A375 (cell line): Measurements from ENCODE around the gene MRPL14.

- RAMPAGE, long total RNA, result no peak
Observed at GRCh38 chr6:43779625-43780341, 9.8 kb downstream of the VEGFA start.

GRCh38 chr6:43784204-43785561, 14.7 kb downstream of the VEGFA start:
- RAMPAGE, long total RNA, result no peak

DNA sequence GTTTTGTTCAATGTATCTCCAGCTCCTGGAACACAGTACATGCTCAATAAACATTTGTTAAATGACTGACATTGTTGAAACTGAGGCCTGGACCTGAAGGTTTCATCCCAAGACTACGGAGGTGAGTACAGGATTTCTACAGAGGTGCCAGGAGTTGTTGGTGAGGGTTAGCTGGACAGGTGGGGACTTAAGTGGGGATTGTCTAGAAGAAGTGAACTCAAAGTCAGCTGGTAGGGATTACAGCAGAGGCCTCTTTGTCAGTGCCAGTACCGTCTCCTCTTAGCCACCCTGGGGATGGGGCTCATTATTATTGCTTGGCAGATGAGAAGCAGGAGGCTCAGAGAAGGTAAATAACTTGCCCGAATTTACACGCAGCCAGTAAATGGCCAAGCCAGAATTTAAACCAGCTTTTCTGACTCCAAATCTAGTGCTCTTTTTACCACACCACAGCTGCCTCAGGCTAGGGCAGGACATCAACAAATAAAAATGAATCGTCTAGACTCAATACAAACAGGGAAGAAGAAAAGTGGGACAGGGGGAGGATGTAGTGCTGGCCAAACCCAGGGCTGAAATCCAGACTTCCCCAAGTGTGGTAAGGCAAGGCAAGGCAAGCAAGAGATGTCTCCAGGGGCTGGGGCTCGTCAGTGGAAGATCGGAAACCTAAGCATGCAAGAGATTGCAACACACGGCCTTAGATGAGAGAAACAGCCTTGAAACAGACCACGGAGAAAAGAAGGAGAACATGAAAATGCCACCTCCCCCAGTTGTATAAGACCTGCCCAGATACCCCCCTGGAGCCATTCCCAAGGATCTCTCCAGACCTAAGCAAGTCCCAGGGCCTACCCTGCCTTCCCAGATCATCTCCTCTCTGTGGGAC, 19.8 kb downstream of the VEGFA start:
- RAMPAGE, long total RNA, result no peak

DNA sequence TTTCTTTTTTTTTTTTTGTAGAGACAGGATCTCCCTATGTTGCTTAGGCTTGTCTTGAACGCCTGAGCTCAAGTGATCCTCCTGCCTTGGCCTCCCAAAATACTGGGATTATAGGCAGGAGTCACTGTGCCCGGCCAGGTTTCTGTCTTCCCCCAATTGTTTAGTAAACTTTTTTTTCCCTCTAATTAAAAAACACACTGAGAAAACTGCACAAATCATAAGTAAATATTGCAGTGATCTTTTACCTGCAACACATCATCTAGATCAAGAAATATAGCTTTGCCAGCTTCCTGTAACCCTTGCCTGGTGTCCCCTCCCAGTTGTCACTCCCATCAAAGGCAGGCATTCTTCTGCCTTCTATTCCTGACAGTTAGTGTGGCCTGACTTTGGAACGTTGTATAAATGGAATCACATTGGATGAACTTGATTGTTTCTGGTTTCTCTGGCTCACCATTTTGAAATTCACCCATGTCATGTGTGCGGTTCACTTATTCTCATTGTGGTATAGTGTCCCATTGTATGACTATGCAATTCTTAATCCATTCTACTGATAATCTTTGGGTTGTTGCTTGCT, 72.9 kb downstream of the VEGFA start:
- RAMPAGE, long total RNA, result no peak

DNA sequence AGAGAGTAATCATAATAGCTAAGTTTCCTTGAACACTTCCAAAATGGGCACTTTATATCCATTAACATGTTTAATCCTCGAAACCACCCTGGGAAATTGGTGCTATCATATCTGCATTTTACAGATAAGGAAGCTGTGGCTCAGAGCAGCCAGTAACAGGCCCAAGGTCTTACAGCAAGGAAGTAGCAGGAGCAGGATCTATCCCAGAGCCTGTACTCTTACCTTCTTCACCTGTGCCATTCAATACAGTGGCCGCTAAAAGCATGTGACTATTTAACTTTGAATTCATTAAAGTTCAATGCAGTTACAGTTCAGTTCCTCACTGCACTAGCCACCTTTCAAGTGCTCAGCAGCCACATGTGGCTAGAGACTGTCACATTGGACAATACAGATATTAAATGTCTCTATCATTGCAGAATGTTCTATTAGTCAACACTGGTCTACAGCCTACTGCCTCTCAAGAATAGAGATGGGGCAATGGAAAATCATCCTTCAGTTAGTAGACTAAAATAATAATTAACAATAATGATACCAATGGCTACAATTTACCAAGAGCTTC, 146.8 kb downstream of the VEGFA start:
- RAMPAGE, long total RNA, result no peak

DNA sequence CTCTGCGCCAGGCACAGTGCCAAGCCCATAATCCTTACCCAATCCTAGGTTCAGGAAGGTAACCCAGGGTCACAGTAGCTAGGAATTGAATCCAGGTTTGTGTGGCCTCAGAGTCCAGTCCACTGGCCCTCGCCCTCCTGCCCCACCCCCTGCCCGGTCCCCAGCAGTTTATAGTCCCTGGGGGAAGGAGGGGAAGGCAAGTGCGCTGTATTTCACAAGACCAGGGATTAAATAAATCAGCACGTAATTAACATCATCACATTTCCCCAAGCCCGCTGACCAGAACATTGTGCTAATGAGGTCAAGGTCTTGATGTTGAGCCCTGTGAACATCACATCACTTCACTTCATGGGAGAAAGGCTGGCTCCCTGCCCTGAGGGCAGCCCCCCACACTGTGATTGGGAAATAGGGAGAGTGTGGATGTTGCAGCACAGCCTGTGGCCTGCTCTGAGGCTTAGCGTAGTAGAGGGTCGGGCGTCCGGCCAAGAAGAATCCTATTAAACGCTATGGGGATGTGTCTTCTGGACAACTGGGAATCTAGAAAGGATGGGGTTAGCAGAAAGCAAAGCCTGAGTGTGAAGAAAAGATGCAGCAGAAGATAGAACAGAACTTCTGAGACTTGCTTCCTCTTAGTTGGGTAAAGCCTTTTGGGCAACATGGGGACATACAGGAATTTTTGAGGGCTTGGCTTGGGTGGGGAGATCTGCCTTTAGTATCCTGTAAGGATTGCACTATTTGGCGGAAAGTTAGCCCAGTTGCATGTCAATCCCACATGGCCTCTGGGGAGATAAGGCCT, 147.5 kb downstream of the VEGFA start:
- RAMPAGE, long total RNA, result no peak

- RAMPAGE, long total RNA, result no peak
Observed at GRCh38 chr6:43926538-43927670, 156.9 kb downstream of the VEGFA start.

DNA sequence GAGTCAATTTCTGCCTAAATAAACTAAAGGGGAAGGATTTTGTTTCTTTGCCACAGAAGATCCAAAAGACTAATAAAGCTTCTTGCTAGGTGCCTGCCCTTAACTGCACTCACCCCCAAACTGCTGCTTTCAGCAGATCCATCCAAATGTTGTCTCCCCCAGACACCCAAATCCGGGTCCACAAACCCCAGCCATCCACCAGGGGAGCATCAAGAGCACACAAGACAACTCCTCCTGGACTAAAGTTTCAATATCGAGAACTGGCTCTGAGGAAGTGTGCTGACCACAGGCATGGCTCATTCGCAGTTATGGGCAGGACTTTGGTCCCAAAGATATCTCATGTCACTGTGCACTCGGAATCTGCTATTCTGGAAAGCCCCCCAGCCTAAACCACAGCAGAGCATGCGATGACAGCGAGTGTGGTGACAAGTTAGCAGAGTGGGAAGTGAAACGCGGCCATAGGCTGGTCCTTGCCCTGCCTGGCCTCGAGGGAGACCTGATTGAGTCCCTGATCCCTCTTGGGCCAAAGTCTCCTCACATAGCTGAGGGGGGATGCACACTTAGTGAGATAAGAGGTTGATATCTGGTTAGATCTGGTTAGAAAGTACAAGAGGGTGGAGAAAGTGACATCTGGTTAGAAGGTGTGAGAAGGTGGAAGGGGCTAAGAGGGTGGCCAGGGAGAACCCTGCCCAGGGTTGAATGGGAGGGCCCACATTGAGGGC, 149.8 kb downstream of the MRPL14 start:
- RAMPAGE, long total RNA, result no peak

DNA sequence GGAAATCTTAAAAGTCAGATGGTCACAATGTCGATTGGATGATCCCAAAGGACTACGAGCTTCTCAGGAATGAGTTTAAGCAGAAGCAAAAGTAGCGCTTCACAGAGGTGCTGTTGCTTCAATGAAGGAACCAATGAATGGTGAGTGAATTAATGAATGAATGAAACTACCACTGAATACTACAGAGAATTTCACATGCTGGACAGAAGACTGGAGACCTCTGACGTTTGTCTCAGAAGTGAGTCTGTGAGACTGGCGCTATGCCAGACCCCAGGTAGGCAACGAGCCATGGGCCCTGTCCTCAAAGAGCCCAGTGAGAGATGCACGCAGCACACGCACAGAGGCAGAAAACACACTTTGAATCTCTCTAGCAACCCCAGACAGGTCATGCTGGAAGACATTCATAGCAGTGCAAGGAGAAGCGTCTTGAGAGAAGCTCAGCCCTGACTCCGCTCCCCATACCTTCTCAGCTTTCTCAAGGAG, 117.3 kb downstream of the MRPL14 start:
- RAMPAGE, long total RNA, result no peak

DNA sequence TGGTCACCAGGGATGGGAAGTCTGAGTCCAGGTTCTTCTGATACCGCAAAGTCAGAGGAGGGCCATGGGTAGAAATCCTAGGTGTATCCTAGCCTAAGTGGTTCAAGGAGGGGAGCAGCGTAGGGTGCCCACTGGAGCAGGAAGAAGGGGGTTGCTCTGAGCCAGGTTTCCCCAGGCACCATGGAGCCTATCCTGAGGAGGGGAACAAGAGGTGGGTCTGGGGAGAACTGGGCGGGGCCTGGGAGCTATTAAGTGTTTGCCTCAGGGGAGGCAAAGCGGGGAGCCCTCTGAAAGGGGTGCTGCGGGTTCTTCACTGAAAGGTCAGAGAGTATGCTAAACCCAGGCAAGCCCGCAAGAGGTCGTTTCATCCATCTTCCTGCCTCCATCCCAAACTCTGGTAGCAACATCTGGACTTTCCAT, 89.1 kb downstream of the MRPL14 start:
- RAMPAGE, long total RNA, result no peak

- RAMPAGE, long total RNA, result no peak
Observed at GRCh38 chr6:44041419-44042106, 85.7 kb downstream of the MRPL14 start.

- RAMPAGE, long total RNA, result no peak
Observed at GRCh38 chr6:44061340-44062157, 65.7 kb downstream of the MRPL14 start.

DNA sequence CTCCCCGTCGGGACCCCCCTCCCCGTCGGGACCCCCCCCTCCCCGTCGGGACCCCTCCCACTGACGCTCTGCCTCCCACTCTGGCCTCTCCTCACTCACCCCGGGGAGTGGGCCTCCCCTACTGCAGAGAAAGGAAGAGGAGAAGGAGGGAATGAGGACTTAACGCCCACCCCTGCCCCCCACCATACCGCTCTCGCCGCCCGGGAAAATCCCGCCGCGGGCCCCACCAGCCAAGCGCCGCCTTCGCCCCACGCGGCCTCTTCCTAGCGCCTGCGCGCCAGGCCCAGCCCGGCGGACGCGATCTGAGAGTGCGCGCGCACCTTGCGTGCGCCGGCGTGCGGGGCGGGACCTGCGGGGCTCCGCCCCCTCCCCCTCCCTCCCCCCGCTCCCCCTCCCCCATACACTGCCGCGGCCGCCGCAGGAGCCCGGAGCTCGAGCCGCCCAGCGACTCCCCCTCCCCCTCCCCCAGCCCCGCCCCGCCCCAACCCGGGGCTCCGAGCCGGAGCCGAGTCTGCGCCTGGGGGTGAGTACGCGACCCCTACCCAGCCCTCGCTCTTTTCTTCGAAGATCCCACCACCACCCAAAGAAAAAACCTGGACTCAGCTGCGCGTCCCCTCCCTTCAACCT, at the start of gene MRPL14:
Gene MRPL14, minus strand, starts transcription at position 297 of the 627 bp plus-strand sequence.
- RAMPAGE, long total RNA, result start-site peak on the minus strand centred at position 258 of the sequence, 84 bp wide, 141 and 66 reads in 2 replicates

GRCh38 chr6:44177078-44177582, 18.5 kb downstream of the CAPN11 start:
- RAMPAGE, long total RNA, result no peak

- RAMPAGE, long total RNA, result no peak
Observed at GRCh38 chr6:44251286-44251630, 4.4 kb downstream of the HSP90AB1 start.

DNA sequence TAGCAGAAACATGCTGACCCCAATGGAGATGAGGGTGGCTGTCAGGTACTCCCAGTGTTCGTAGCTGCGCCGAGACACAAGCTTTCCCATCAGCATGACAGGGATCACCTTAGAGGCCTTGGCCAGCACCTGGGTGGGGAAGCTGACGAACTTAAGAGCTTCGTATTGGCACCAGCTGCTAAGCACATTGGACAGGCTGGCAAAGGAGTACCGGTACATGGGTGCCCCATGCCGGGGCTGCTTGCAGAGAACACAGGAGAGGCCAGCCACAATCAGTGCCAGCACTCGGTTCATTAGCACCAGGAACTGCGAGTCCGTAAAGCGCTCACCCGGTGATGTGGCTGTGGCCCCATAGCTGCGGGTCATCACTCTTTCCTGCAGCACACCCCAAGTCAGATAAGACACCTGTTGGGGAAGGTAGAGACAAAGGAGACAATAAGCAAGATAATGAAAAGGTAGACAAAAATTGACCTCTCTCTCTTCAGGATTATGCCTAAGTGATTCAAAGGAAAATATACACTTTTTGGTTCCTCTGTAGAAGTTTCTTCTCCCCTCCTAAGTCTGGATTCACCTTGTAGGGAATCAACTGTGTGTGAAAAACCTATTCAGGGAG, 2.0 kb downstream of the SLC35B2 start:
- RAMPAGE, long total RNA, result no peak

DNA sequence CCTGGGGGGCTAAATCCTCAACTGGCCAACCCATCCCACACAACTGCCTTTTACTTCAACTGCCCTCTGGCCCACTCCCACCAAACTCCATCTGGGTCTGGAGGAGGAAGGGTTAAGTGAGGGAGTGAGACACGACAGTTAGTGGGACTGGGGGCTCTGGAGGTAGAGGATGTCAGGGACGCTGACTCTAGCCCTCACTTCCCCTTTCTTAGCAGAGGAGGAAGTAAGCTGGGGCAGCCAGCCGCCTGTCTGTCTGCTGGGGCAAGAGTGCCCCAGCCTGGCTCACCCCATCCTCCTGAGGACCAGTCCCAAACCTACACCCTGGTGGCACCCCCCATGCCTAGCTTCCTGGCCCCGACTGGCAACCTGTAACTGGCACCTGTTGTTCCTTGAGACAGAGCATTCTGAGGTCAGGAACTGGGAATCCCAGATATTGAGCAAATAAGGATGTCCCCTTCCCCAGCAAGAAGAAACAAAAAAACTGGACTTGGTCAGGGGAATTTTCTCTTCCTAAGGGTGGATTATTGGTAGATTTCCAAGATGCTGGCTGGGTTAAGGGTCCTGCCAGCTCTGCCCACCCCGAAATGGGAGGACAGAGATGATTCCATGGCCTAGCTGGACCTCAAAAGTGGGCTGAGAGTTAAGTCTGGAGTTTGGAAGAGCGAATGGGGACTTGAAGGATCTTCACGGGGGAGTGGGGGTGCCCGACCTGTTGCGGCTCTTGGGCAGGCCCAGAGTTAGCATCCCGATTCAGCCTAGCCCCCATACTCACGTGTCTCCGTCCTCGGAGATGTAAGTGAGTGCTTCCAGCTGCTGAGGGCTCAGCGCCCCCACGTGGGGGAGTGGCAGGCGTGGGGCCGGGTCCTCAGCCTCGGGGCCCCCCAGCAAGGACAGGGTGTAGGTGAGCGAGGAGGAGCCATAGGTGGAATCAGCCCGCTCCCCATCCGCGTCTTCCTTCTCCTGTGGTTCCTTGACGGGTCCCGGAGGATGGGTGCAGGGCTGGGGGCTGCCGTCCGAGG, 832 bp downstream of the NFKBIE start:
- RAMPAGE, long total RNA, result no peak

GRCh38 chr6:44384152-44384351, 3.5 kb upstream of the CDC5L start:
- RAMPAGE, long total RNA, result no peak

DNA sequence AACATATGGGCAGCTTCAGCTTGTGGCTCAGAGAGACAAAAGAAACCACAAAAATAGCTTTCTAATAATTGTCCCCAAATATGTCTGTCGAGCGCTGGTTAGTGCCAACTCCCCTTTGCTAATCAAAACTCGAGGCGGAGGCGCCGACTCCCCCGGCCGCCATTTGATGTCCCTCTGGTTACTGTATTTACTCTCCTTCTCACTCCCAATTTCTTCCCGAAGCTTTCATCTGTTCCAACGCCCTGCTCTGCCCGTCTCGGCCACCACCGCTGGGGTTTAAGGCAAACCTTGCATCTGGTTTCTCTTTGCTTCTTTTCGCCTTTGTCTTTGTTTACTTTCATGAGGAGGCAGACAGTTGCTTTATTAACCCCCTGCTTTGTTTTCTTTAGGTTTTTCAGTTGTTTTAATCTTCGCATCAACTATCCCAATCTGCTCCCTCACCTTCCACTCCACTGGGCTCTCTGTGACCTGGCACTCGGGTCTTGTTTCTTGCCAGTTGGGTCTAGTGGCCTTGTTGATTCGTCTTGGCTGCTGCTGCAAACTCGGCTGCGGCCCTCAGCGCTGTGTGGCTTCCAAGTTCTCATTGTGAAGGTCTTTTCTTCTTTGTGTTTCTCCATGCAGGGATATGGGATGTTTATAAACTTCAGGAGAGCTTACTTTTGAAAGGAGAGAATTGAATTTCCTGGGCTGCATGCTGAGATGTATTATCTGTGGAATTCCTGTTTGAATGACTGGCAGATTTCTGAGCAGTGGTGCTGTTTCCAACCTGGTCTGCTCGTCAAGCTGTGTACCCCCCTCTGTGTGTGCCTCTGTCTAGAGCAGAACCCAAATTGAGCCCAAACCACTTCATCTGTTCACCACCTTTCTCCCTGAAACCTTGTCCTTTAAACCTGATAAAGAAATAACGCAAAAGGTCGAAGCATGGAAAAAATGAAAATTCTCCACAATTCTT, 155.1 kb downstream of the CDC5L start:
- RAMPAGE, long total RNA, result no peak

- RAMPAGE, long total RNA, result no peak
Observed at GRCh38 chr6:44733633-44734221, 346.2 kb downstream of the CDC5L start.